Epithelial cell of prostate (primary cell): ENCODE measurements around a stretch of chr2.

DNA sequence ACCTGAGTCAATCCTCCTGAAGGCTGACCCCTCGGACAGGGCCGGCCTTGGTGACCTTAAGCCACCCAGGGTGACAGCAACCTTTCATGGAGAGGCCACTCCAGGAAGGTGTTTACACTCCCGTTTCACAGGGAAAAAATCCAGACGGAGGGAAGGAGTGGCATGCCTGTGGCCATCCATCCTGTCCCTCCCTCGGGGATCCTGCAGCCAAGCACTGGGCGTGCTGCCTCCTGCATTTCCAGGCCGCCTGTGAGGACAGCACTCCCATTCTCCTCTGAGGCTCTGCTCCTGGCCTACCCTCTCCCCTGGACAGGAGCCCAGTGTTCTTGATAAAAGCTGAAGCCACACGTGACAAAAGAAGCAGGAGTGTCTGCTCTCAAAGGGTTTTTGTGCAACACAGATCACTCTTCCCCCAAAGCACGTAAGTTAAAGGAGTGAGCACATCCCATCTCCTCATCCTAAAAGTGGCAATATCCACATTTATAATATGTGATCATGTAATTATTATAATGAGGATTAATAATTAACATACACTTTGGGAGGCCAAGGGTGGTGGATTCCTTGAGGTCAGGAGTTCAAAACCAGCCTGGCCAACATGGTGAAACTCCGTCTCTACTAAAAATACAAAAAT lies 8.1 kb downstream of the RAB17 start:
- RRBS: no CpG with 5 or more reads among the region's 10 CpGs

GRCh38 chr2:237603525-237604271 lies 13.2 kb upstream of the RAB17 start:
- RRBS: 33% methylated on average over 1 of the region's 21 CpGs

- RRBS: no CpG with 5 or more reads among the region's 5 CpGs
These were observed 10.8 kb upstream of the LRRFIP1 start for GRCh38 chr2:237616489-237617070.

DNA sequence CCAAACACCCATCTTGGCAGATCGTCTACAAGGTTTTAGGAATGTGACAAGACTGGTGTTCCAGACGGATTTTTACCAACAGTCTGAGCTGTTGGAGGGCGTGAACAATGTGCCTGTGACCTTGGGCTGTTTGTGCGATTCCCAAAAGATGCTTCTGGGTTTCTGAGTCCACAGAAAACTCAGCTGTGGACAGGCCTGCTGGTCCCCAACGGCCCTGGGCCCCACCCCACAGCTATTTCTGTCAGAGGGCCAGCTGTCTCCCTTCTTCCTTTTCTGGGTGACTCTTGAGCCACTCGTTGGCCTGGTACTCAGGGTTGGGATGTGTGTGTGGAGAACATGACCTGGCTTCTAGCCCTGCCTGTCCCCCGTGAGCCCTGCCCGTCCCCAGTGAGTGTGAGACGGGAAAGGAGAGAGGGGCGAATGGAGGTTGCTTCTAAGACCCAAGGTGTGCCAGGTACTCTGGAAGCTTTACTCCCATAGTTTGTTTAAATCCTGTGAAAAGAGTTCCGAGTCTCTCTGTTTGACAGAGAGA lies 5.9 kb downstream of the LRRFIP1 start:
- RRBS: no CpG with 5 or more reads among the region's 11 CpGs

DNA sequence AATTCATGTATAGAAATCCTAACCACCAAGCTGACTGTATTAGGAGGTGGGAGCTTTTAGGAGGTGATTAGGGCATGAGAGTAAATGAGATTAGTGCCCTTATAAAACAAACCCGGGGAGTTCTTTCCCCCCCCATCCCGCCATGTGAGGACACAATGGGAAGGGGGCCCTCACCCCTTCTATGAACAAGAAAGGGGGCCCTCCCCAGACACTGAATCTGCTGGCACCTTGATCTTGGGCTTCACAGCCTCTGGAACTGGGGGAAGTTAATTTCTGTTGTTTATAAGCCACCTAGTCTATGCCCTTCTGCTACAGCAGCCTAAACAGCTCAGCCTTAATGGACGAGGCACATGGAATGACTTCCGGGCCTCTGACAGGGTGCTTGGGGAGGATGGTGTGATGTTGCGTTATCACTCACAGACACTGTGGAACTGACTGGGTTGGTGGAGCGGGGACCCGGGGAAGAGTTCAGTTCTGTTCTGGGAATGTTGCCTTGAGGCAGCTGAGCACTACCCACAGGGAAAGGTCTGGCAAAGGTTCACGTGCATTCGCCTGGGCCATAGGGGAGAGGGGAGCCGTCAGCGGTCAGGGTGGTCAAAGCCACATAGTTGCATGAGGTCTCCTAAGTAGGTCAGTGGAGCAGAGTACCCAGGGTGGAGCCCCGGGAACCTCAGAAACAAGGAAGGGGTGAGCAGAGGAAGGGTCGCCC lies 36.1 kb downstream of the LRRFIP1 start:
- RRBS: 76% methylated on average over 3 of the region's 13 CpGs

DNA sequence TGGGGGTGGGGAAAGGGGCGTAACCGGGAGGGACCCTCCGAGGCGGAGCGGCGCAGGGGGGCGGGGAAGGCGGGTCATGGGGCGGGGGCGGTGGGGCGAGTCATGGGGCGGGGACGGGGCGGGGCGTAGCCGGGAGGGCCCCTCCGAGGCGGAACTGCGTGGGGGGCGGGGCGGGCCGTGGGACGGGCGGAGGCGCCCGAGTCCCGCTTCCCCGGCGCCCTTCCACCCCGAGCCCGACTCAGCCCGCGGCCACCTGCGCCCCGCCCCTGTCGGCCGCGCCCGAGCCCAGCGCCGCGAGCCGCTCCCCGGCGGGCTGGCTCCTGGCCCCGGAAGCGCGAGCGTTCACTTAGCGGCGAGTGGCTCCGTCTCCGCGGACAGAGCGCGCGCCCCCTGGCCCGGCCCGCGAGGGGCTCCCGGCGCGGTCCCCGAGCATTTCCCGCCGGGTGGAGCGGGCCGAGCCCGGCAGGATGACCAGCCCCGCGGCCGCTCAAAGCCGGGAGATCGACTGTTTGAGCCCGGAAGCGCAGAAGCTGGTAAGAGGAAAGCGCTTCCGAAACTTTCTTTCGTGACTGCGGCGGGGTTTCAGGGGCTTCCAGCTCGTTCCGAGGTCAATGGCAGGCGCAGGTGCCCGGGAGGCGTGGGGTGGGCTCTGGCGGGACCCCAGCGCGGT lies 64.7 kb downstream of the LRRFIP1 start:
- RRBS: under 1% methylated on average over 37 of the region's 89 CpGs

GRCh38 chr2:237702131-237702943 lies 75.0 kb downstream of the LRRFIP1 start:
- RRBS: no CpG with 5 or more reads among the region's 15 CpGs

DNA sequence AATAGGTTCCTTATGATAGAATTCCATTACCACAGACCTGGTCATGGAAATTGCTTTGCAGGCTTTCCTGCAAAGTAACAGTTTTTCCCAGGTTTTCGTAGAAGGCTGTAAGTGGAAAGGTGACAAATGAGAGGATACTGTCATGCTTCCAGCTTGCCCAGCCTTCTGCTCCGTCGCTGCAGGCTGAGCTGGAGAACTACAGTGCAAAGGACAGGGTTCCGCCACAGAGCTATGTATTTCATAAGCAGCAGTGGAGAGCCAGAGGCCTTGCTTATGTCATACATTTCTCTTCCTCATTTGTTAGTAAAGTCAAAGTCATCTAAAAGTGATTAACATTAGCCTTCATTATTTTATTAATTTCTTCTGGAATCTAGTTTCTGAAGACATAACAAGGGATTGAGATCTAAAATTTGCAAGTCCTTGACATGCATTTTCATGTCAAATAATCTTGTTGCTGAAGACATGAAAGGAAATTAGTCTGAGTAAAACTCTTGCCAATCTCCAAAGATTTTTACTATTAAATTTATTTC lies 72.9 kb upstream of the RBM44 start:
- RRBS: no CpG with 5 or more reads among the region's 4 CpGs

- RRBS: no CpG with 5 or more reads among the region's 8 CpGs
These were observed 62.9 kb upstream of the RBM44 start for GRCh38 chr2:237735767-237736068.

GRCh38 chr2:237739029-237739640 lies 59.4 kb upstream of the RBM44 start:
- RRBS: no CpG with 5 or more reads among the region's 19 CpGs

GRCh38 chr2:237762367-237763733 lies 35.7 kb upstream of the RBM44 start:
- RRBS: no CpG with 5 or more reads among the region's 17 CpGs

GRCh38 chr2:237898367-237899179 lies 39.1 kb downstream of the RAMP1 start:
- RRBS: no CpG with 5 or more reads among the region's 20 CpGs

DNA sequence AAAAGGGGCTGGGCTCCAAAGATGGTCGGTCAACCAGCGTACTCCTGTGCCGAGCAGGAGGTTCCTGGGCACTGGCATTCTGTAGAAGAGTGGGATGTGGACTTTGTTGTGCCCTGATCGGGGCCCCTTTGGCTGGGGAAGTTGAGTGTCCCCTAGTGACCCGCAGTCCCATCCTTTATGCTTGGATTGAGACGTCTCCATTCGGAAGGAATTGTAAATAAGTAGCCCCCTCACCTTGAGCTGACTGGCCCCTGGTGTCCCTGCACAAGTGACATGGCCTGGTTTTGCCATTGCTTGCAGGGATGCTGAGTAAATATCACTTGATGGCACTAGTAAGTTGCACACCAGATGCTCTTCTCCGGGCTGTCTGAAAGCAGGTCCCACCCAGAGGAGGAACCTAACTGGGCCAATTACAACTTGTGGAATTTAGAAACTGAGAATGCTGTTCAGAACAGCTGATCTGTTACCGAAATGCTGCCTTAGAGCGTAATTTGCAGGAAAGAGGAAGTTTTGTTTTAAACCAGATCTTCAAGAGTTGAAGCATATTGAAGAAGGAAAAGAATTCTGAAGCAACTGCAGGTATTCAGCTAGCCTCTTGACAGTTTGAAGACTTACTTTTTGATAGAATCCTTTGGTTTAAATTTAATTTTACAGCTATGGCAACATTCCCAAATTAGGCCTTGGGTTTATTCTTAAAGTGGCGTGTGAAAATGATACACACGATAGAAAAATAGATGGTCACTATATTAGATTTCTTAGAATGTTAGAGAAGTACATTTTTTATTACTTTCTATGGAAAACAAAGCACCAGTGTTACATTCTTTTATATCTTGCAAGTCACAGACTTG lies 1.7 kb downstream of the UBE2F start:
- RRBS: no CpG with 5 or more reads among the region's 12 CpGs

DNA sequence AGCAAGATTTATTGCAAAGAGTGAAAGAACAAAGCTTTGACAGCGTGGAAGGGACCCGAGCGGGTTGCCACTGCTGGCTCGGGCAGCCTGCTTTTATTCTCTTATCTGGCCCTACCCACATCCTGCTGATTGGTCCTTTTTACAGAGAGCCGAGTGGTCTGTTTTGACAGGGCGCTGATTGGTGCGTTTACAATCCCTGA lies 3.4 kb upstream of the SCLY start:
- RRBS: no CpG with 5 or more reads among the region's 7 CpGs

GRCh38 chr2:238187886-238188730 lies 15.4 kb downstream of the ILKAP start:
- RRBS: no CpG with 5 or more reads among the region's 11 CpGs

DNA sequence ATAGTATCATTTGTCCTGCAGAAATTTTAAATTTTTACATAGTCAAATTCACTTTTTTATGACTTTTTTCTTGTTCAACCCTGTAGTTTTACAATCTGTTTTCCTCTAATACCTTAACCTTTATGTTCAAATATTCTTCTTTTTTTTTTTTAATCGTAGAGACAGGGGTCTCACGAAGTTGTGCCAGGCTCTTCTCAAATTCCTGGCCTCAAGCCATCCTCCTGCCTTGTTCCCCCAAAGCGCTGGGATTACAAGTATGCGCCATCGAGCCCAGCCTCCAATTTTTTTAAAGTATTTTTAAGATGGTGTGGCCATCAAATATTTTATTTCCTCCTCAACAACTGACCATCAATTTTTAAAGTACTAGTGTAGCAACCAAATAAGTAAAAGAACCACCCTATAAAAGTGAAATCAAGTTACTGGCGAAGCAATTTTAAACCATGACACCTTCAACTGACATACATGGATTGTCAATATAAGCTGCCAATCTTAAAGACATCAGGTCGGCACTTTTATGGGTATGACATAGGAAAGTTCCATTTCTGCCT lies 3.8 kb downstream of the ILKAP start:
- RRBS: no CpG with 5 or more reads among the region's 7 CpGs

DNA sequence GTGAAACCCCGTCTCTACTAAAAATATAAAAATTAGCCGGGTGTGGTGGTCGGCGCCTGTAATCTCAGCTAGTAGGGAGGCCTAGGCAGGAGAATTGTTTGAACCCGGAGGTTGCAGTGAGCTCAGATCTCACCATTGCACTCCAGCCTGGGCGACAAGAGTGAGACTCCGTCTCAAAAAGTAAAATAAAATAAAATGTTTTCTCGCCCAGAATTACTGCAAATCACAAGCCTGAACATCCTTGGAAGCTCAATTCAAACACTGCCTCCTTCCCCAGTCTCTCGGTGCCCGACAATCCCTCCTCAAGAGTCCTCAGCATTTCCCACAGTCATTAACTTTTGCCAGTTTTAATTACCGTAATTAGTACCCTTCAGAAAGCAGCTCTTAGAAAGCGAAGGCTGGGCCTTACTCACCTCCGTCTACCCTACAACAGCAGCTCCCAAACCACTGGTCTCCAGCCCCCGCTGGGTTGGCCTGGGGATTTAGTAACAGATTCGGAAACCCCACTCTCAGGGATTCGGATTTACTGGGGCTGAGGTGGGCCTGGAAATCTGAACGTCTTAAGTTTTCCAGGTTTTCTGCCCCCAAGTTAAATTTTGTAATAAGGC lies 1.3 kb downstream of the ILKAP start:
- RRBS: no CpG with 5 or more reads among the region's 17 CpGs

DNA sequence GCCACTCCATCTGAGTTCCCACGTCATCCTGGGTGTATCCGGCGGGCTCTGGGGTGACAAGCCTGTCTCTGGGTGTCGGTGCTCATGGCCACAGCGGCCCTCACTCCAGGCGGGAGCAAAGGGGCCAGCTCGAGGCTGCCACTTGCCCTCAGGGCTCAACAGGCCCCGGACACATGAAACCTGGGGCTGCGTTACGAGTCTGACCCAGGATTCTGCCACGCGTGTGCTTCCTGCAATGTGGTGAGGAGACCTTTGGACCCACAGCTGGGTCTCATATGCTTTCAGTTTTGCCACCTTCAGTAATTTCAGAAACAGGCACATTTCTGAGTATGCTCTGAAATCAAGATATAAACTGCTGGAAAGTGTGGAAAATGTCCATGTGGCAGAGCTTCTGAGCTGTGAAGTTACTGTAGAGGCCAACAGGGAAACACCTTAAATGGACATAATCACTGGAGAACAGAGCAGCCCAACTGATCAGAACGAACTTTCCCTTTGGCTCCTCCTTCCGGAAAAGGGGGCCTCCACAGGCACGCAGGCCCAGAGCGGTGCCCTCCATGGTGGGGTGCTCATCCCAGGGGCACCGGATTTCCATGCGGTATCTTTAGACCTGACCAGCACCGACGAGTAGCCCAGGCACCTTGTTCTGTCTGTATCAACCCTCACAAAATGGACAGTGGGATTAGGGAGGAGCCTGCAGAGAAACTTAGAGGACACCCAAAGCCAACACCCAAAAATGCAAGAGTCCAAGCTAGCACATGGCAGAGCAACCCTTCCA lies 14.1 kb downstream of the PER2 start:
- RRBS: 95% methylated on average over 3 of the region's 20 CpGs

DNA sequence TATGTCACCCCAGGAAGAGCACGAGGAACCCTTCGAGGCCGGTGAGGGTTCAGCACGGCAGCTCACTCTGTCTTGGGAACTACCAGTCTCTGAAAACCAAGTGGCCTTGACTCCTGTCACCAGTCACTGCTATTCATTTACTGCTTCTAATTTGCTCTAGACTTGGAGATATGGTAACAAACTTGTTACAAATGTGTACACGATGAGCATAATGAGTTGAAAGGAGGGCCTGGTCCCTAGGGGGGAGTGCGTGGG lies 2.2 kb downstream of the PER2 start:
- RRBS: no CpG with 5 or more reads among the region's 6 CpGs

GRCh38 chr2:238289865-238290018 lies 1.3 kb upstream of the PER2 start:
- RRBS: no CpG with 5 or more reads among the region's 4 CpGs